AG04449 (cell line): ENCODE measurements around a stretch of chr1.

DNA sequence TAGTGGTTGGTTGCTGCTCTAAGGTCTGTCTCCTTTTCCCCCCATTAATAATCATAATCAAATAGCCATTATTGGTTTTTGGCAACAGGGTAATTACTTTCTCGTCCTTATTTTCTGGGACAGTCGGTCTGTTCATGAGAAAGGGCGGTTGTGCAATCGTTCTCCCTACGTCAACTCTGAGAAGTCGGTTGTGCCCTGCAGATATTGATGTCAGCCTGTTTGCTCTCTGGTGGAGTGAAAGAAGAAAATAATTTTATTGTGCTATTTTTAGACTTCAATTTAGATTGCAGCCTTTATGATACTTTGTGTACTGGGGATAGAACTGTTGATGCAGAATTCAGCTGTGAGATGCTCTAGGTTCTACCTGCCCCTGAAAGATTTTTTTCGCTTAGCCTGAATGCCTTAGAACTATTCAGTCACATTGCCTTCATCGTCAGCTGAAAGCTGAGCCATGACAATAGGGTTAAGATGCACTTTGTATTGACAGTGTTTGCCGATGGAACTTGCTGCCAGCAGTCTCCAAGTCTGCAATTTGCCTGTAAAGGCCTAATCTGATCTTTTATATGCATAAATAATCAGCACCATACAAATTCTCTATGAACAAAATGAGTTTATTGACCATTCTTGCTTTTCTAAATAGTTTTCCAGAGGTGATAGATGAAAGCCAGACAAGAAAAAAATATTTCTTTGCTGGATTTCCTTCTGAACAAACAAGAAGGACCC, 360.5 kb downstream of the DISC1 start:
- RRBS: no CpG with 5 or more reads among the region's 9 CpGs

DNA sequence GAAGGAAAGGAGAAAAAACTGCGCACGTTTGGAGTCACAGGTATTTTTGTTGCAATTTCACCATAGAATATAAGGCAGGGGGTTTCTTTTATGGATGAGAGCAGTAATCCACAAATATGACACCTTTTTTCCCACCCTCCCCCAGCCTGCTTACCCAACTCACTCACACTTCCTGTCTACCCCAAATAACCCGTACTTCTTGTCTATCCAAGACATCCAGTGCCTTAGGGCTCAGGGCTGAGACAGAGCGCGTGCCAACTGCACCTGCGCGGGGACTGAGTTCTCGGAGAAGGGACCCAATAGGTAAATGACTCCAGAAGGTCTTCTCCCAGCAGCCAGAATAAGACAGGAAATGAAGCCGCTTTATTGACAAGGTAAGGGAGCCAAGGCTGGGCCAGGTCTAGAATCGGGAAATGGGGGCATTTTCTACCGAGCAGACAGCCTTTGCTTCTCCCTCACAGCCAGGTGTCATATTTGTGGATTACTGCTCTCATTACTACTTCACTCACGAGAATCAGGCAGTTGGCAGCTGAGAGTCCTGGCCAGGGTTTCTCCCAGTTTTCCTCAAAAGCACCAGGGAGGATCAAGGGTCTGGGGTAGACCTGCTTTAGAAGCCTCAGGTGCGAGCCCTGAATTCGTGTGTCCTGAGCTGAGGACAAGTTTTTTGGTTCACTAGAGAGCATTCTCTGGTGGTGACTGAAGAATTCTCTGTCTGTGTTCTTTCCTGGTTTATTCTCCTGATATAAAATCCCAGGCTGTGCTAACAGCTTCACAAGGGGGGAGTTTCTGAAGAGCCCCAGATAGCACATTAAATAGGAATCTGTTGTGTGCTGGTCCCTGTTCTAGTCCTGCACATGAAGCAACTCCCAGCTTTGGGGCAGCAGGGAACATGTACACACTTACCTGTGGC, 368.8 kb downstream of the SIPA1L2 start:
- RRBS: no CpG with 5 or more reads among the region's 14 CpGs

GRCh38 chr1:232322144-232322777, 307.7 kb downstream of the SIPA1L2 start:
- RRBS: no CpG with 5 or more reads among the region's 5 CpGs

DNA sequence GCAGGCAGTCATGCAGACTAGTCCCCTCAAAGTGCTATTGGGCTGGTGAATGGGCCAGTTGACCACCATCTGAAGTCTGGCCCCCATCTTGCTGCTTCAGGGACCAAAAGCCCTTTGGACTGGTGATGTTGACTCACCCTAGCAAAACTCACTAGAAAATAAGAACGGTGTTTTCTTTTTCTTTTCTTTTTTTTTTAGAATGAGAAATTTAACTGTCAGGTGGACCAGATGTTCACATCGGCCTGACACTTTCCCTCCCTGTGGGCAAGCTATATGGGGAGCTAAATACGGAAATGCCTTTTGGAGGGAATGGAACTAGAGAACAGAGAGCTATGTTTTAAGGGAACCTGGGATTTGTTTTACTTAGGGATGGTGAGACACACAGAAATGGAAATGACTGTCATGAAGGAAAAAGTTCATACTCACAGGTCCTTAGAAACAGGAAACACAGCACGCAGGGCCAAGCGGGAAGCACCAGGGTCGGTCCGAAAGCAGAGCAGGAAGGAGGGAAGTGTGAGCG, 256.5 kb downstream of the SIPA1L2 start:
- RRBS: no CpG with 5 or more reads among the region's 8 CpGs

DNA sequence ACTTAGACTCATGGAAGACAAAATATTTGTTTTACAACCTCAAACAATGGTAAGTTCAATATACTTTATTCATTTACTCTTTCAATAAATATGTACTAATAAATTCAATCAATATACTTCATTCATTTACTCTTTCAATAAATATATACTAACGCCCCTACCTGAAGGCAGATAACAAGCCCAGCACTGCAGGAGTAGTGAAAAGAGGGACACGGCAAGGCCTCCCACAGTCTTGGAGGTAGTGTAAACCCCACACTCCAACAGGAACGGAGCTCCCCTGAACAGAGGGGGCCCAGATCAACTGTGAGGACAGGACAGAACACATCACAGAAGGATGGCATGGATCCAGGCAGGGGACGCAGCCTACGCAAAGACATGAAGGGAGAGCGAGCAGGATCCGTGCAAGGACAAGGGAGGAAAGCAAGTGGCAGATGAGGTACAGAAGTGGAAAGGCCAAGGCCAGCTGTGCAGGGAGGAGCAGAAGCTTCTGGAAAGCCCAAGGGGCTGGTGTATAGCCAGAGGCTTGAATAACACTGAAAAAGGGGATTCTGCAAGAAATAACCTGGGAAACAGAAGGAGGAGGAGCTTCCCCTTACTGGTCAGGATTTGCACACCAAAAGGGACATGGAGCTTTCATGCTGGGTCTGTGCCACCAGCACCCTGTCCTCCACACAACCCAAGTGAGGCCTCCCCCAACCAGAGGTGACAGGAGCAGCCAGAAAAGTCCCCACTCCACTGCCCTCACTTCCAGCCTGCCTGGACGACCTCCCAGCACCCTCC, 81.3 kb downstream of the SIPA1L2 start:
- RRBS: no CpG with 5 or more reads among the region's 8 CpGs

GRCh38 chr1:232590808-232591386, 39.0 kb downstream of the SIPA1L2 start:
- RRBS: no CpG with 5 or more reads among the region's 8 CpGs

GRCh38 chr1:232610668-232611248, 19.2 kb downstream of the SIPA1L2 start:
- RRBS: no CpG with 5 or more reads among the region's 6 CpGs

DNA sequence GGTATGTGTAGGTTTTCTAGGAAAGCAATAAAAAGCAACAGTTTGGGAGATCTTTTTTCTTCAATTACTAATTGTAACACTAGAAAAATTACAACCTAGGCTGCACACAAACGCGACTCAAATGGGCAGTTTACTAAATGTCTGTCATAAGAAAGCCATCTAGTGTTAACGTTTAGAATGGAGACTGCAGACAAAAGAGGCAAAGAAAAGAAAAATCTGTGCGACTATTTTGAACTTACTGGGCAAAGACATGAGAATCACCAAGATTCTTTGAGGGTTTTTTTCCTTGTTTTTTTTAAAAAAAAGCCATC, 1.3 kb downstream of the SIPA1L2 start:
- RRBS: no CpG with 5 or more reads among the region's 4 CpGs

DNA sequence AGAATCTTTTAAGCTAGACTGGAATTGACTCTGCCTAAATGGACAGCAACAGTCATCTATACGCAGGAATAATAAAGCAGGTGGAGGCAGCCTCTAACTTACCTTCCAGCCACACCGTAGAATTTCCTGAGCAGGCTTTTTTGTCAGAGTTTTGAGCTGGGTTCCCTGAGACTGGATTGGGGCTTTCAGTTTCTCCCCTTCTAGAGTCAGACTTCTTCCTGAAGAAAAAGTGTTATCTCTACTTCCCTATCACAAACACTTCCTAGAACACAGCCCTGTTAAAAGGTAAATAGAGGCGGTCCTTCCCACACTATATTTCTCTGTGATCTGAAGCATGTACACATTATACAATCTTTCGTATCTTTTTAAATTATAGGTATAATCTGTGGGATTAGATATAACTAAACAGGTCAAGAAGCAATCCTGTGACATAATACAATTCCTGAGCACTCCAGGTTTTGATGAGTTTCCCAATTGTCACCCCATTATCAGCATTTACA, 1.3 kb upstream of the SIPA1L2 start:
- RRBS: no CpG with 5 or more reads among the region's 4 CpGs

GRCh38 chr1:232690311-232690644, 60.3 kb upstream of the SIPA1L2 start:
- RRBS: no CpG with 5 or more reads among the region's 7 CpGs

- RRBS: no CpG with 5 or more reads among the region's 10 CpGs
Measured at GRCh38 chr1:233107687-233108517, 157.5 kb downstream of the NTPCR start.

GRCh38 chr1:233326824-233327176, 724 bp upstream of the MAP3K21 start:
- RRBS: no CpG with 5 or more reads among the region's 12 CpGs

DNA sequence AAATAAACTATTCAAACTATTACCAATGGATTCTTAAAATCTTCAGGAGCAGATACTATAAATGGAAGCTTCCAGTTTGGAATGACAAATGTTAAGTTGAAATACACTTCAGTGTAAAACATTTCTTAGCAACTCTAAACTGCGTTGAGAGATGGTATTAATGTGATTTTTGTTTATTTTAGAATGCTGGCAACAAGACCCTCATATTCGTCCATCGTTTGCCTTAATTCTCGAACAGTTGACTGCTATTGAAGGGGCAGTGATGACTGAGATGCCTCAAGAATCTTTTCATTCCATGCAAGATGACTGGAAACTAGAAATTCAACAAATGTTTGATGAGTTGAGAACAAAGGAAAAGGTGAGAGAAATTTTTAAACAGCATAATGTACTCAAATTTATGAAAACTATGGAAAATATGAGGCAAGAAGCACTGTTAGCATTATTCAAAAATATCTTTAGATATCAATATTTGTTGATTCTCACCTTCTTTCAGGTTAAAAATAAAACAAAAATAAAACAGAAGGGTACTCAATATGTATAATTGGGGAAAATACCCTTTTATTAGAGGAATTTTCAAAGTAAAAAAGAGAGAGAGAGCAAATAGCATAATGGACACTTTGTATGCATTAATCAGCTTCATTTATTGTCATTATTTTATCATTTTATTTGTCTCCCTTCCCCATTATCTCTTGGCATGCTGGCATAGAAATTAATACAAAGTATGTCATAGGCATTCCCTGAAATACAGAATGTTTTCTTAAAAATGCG, 27.3 kb downstream of the MAP3K21 start:
- RRBS: no CpG with 5 or more reads among the region's 5 CpGs

- RRBS: no CpG with 5 or more reads among the region's 9 CpGs
Measured at GRCh38 chr1:233635899-233636759, 22.2 kb downstream of the KCNK1 start.

DNA sequence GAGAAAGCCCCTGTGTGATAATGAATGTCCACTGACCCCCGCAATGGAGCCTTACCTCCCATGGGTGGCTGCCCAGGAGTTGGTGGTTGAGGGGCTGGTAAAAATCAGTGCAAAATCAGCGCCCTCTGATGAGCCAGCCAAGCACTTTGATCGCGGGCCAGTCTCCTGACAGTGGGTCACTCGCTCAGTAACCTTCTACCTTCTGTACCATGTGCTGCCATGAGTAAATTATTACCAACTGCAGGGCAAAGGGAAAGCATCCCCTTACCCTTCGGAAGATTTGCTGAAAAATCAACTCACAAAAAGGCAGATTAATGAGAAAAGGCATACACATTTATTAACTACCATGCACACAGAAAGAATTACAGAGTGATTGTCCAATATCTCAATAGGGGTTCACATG, 58.8 kb downstream of the KCNK1 start:
- RRBS: no CpG with 5 or more reads among the region's 6 CpGs

DNA sequence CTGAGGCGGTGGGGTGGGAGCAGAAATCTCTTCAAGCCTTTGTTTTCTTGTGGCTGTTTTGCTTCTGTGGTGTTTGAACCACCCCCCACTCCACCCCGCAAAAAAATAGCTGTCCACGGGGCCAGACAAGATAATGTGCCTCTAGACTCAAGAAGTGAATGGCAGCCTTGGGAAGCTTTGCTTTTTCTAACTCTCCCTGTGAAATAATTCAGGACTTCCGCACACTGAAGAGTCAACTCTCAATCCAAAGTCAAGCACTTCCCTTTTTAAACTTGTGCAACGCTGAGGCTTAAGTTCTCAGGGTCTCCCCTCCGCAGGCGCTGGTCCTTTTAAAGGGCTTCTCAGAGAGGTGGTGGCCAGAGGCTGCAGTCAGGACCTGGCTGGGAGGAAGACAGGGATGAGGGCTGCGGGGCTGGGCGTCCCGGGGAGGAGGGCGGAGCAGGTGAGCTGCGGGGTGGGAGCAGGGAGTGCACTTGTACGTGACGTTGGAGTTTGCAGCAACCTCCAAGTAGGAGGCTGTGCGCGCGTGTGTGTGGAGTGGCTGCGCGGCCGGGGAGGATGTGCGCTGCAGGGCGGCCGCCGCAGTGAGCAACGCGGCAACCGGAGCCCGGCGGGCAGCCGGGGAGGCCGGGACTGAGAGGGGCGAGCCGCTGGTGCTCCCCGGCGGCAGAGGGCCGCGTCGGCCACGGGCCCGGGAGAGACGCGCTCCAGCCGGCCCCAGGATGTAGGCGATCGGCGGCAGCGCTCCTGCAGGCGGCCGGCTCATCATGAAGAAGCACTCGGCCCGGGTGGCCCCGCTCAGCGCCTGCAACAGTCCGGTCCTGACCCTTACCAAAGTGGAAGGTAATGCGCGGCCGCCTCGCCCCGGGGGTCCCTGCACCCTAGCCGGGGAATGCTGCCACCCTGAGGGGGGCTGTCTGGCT, 159.3 kb upstream of the COA6 start:
- RRBS: 4% methylated on average over 22 of the region's 60 CpGs

- RRBS: no CpG with 5 or more reads among the region's 5 CpGs
Measured at GRCh38 chr1:234528563-234529037, 49.6 kb upstream of the TARBP1 start.

GRCh38 chr1:234564436-234565117, 45.4 kb downstream of the IRF2BP2 start:
- RRBS: no CpG with 5 or more reads among the region's 4 CpGs

DNA sequence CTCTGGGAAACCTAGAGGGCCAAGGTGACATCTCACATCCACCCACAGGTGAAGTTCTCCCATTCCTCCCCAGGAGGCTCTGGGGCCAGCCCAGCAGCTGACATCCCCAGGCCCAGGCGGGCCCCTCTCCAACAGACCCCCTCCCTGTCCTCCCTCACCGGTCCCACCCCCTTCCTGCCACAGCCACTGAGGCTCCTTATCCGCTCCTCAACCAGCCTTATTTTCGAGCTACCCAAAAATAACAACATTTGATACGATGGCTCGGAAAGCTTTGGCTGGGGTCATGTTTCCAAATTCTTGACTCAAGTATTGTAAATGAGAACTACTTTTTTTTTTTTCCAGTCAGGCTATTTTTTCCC, 27.4 kb downstream of the IRF2BP2 start:
- RRBS: no CpG with 5 or more reads among the region's 6 CpGs